Vermiform appendix (tissue), 1 donor: ENCODE measurements around a stretch of chr6.

DNA sequence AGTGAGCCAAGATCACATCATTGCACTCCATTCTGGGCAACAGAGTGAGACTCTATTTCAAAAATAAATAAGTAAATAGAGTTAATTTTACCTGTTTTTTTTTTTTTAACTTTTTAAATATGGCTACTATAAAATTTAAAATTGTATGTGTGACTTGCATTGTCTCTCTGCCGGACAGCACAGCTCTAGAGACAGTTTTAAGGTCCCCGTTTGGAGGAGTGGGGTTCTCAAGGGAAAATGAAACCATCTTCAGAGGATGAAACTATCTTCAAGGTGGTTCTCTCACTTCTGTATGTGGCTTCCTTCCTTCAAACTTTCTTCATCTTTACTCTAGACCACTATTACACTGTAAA lies 67.3 kb downstream of the SYTL3 start:
- PRO-cap, result no peak

GRCh38 chr6:158762763-158763869 lies 56.1 kb downstream of the EZR start:
- PRO-cap, result unidirectional peak, minus-strand start at chr6:158762852; unidirectional peak, minus-strand start at chr6:158763312

- PRO-cap, result no peak
Observed at GRCh38 chr6:158780679-158781041, 38.5 kb downstream of the EZR start.

GRCh38 chr6:158781042-158782042 lies 37.8 kb downstream of the EZR start:
- PRO-cap, result no peak

- PRO-cap, result no peak
Observed at GRCh38 chr6:158783299-158784232, 35.6 kb downstream of the EZR start.

DNA sequence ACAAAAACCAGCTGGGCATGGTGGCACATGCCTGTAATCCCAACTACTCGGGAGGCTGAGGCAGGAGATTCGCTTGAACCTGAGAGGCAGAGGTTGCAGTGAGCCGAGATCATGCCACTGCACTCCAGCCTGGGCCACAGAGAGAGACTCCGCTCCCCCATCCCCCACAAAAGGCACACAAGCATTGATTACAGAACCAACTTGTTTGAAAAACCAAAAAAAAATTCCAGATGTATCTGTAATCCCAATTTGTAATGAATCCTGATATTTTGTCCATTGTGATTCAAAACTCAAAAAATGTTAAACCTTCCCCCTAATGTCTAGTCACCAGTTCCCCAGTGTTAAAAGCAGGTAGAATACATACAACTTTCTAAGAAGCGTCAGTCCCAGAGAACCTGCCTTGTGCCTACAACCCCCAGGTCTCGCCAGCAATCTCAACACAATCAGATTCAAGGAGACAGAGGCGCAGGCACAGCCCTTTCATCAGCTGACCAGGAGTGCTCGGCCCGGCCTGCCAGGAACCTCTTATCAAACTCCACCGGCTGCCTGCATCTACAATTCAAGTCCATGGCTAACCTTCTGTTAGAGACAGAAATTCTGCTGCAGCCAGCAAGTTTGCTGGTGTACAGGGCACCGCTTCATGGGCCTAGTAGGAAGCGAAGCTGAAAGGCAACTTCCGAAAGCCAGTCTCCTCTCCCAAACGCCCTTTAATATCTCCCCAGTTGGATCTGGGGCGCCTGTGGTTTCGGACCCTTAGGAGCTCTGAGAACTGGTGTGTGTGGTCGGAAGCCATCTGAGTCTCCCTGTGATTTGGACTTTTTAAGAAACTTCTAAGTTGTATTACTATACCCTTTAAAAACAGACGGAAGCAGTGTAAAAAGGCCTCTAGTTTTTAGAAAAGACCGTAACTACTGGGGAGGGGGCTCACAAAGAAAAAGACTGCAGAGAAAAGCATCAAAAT lies 2.0 kb downstream of the EZR start:
- PRO-cap, result bidirectional peak, plus-strand start at position 373 of the sequence, minus-strand start at position 173 of the sequence; bidirectional peak, plus-strand start at position 446 of the sequence, minus-strand start at position 424 of the sequence

DNA sequence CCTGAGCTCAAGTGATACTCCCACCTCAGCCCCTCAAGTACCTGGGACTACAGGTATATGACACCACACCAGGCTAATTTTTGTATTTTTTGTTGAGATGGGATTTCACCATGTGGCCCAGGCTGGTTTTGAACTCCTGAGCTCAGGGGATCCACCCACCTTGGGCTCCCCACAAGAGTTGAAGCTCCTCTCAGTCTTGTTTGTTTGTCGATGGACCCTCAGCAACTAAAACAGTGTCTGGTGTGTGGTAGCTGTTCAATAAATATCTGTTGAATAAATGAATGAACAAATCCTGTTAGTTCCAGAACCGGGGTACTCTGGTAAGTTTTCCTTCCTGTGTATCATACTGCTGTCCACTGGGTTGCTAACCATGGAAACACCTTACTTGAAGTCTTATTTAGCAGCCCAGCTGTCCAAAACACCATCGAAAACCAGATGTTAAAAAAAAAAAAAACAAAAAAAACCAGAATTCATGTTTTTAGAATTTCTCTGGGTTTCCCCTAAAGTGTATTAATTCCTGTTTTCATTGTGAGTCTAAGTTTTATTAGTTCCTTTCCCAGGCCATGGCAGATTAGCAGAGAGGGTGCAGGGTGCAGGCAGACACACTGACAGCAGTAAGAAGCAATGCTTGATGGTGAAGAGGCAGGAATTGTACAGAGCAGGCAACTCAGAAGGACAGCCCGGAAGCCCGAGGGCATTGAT lies 7.8 kb upstream of the EZR start:
- PRO-cap, result bidirectional peak, plus-strand start at position 569 of the sequence, minus-strand start at position 358 of the sequence; unidirectional peak, plus-strand start at position 569 of the sequence

- PRO-cap, result unidirectional peak, minus-strand start at chr6:158850570
Observed at GRCh38 chr6:158850488-158851167, 31.5 kb upstream of the EZR start.

- PRO-cap, result no peak
Observed at GRCh38 chr6:158923808-158924588, 76.0 kb downstream of the RSPH3 start.

DNA sequence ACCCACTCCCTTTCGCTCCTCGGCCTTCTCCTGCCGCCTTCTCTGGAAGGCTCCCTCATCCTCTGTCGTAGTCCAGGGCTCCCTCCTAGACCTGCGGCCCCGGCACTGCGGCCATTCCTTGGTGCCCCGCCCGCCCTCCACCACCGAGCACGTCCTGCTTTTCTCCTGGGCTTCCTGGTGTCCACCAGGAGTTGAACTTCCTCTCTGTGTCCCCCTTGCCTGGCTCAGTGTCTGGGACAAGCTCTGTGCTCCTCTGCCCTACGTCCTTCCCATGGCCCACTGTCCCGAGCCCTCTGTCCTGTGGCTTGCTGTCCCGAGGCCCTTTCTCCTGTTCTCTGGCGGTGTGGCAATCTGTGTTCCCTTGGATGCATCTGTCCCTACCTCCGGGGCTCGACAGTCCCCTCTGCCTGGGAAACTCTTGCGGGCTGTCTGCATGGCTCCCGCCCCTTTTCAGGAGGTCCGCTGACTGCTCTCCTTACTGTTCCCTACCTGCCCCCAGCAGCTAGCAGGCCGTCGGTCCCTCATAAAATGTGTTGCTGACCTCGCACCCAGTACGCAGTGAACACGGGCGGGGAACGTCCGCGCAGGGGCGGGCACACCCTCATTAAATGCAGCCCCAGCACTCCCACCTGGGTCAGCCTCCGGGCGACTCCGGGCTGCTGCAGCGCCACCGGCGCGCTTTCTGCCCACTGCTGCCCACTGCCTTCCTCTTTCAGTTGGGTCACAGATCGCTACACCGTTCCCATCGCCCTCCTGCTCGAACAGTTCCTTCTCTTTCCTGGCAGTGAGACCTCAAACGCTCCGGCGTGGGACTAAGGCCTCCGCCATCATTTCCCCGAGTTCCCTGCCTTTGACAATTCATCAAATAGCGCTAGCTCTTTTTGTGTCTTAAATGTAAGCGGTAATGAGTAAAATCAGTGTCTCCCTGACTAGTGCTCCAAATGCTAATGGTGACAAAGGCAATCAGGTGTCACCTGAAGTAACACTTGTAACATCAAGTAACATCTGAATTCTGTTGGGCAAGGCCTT lies 60.6 kb downstream of the RSPH3 start:
- PRO-cap, result unidirectional peak, minus-strand start at position 525 of the sequence; unidirectional peak, minus-strand start at position 684 of the sequence

- PRO-cap, result no peak
Observed at GRCh38 chr6:159019990-159020577, 20.1 kb upstream of the RSPH3 start.

DNA sequence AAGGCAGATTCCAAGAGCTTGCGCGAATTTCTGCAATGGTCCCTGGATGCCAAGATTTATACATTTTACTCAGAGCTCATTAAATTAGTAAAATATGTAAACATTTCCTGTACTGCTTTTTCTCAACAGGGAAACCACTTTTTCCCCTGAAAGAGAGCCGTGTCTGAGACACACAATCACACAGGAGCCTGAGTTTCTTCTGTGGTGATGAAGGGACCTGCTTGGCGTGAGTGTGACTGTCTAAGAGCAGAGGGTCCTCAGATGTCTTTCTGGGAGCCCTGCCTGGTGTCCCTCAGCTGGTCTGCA lies 12.1 kb upstream of the TAGAP start:
- PRO-cap, result no peak

- PRO-cap, result bidirectional peak, plus-strand start at chr6:159120154, minus-strand start at chr6:159119999
Observed at GRCh38 chr6:159119591-159120410, 49.4 kb upstream of the FNDC1 start.

- PRO-cap, result unidirectional peak, minus-strand start at chr6:159171142; unidirectional peak, minus-strand start at chr6:159171165
Observed at GRCh38 chr6:159170979-159171504, 1.8 kb downstream of the FNDC1 start.

DNA sequence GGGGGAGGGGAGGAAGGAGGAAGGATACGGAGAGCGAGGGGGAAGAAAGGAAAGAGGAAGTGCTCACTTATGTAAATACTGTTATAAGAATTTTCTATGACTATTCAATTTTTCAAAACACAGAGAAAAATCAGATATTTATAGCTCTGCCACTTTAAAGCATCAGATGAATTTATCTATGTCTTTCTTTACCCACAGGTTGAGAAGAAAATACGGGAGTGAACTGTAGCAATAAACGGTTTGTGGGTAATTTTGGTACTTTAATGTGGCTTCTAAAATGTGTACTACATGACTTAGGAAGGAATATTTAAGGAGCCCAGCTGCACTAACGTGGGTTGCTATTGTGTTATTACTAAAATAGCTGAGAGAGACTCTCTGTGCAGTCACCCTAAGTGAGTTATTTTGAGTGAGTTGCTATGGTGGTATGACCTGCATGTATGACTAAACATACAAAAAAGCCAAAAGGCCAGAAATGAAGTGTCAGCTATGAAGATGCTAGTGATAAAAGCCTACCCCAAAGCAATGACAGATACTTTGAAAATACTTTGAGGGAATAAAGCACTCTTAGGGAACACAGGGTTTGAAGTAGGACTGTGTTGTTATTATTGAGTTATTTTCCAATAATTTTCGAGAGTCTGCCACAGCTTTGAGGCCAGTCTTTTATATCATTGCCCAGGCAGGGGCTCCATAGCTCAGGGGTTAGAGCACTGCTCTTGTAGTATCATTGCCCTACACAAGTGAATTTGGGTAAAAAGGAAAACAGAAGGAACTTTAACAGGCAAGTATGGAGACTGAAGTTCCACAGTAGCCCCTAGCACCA lies 225.3 kb downstream of the SOD2 start:
- PRO-cap, result no peak

GRCh38 chr6:159677248-159677701 lies 15.8 kb downstream of the SOD2 start:
- PRO-cap, result no peak

DNA sequence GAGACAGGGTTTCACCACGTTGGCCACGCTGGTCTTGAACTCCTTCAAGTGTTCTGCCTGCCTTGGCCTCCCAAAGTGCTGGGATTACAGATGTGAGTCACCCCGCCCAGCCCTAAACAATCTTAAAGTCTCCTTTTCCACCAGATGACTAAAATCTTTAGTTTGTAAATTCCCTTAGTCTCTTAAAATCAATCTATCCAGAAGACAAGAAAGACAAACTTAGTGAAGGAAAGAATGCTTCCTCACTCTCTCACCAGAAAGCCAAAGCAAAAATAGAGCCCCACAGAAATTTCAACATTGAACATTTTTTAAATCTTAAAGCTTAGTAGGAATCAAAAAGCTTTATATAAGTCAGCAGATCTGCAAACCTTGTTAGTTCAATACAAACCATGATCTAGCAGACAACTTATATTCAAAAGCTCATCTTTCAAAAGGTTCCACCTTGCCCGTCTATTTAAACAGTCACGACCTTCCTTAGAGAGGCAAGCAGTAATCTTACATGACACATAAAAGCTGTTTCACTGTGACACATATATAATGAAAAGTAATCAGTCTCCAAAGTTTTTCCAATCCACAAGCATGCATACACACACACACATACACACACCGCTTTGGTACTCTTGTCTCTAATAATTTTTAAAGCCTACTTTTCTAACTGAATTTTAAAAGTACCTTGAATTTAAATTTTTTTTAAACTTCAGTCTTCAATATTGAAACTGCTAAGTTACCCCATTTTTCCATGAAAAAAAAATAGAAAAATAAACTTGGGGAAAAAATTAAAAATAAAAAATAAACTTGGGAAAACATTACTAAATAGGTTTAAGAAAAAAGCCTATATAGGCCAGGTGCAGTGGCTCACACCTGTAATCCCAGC lies 13.0 kb downstream of the SOD2 start:
- PRO-cap, result no peak

GRCh38 chr6:159680775-159681906 lies 11.9 kb downstream of the SOD2 start:
- PRO-cap, result no peak

DNA sequence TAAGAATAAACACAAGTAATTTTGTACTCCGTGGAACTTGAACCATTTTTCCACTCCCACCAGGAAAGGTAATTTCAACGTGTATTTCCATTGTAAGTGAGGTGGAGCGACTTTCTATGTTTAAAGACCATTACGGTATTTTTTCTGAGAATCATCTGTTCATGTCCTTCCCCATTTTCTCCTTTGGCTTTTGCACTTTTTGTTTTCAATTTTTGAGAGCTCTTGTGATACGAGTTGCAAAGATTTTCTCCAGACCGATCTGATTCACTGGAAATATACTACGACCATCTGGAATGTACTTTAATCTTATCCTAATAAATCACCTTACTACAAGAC lies 1.2 kb upstream of the WTAP start:
- PRO-cap, result no peak

DNA sequence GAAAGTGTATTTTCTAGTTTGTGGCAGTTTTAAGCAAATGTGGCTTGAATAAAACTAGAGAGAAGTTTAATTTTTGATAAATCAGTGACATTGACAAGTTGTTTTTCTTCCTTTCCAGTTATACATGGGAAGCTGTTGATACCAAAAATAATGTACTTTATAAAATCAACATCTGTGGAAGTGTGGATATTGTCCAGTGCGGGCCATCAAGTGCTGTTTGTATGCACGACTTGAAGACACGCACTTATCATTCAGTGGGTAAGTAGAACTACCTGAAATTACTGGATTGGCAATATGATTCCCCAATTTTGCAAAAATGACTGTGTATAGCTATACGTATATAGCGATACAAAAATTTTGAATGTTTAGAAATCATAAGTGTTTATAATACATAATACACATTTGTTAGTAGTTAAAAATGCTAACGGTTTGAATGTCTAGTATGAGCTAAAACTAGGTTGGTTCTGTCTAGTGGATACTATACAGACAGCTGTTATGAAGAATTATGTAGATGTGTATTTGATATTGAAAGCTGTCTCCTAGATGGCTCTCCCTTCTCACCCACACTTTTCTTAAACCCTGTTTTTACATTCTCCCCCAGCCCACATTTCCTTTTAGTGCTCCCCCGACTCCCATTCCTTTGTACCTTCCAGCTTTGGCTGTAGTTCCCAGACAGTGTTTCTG lies 22.3 kb downstream of the IGF2R start:
- PRO-cap, result no peak